ENCODE results near the gene FGD2.

- PRO-cap = no peak
These were observed 16.4 kb downstream of the CPNE5 start for GRCh38 chr6:36822689-36823376.

GRCh38 chr6:36969917-36970320 lies 15.4 kb downstream of the PI16 start:
- PRO-cap = no peak

DNA sequence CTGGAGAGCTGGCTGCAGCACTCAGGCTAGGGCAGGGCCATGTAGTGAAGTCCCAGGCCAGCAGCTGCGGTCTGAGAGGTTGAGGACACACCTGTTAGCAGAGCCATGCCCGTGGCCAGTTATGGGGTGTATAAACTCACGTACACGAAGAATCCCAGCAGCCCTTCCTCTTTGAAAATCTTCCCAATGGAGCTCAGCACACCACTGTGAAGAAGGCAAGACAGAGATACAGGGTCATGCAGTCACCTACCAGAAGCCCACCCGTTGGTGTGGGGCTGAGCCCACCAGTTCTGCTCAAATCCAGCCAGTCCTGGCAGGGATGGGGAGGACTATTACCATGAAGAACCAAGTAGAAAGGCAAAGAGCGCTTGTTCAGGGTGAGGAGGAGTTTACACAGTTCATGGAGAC lies 10.5 kb downstream of the MTCH1 start:
- PRO-cap = no peak

- PRO-cap = unidirectional peak, plus-strand start at chr6:37005655
These were observed at the start of gene FGD2 for GRCh38 chr6:37005242-37005970. TSS of gene FGD2 (plus strand) at chr6:37005655.

DNA sequence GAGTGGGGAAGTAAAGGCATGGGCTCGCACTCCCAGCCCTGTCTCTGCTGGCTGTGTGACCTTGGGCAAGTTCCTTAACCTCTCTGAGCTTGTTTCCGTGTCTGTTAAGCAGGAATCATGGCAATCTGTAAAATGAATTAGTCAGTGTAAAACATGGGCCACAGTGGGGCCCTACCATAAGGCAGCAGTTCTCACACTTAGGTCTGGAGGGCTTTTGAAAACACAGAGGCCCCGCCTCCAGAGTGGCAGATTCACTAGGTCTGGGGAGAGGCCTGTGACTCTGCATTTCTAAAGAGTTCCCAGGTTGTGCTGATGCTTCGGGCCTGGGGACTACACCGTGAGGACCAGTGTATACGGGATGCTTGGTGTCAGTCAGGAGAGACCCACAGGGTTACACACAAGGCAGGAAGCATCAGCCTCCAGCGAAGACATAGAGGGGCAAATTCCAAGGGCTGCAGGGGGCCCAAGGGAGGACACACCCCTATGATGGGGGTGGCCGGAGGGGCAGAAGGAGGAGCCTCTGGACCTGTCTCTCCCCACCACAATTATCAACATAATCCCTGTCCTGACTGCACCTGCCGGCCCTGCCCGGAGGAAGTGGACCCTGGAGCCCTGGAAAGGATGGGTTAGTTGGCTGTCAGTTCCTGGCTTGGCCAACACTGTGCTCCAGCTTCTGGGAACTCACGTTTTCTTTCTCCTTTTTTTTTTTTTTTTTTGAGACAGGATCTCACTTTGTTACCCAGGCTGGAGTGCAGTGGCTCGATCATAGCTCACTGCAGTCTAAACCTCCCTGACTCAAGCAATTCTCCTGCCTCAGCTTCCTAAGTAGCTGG lies 46.7 kb downstream of the FGD2 start:
- PRO-cap = no peak

- PRO-cap = no peak
These were observed 38.7 kb upstream of the PIM1 start for GRCh38 chr6:37130769-37132040.

- PRO-cap = no peak
These were observed 726 bp downstream of the PIM1 start for GRCh38 chr6:37170663-37171093.

DNA sequence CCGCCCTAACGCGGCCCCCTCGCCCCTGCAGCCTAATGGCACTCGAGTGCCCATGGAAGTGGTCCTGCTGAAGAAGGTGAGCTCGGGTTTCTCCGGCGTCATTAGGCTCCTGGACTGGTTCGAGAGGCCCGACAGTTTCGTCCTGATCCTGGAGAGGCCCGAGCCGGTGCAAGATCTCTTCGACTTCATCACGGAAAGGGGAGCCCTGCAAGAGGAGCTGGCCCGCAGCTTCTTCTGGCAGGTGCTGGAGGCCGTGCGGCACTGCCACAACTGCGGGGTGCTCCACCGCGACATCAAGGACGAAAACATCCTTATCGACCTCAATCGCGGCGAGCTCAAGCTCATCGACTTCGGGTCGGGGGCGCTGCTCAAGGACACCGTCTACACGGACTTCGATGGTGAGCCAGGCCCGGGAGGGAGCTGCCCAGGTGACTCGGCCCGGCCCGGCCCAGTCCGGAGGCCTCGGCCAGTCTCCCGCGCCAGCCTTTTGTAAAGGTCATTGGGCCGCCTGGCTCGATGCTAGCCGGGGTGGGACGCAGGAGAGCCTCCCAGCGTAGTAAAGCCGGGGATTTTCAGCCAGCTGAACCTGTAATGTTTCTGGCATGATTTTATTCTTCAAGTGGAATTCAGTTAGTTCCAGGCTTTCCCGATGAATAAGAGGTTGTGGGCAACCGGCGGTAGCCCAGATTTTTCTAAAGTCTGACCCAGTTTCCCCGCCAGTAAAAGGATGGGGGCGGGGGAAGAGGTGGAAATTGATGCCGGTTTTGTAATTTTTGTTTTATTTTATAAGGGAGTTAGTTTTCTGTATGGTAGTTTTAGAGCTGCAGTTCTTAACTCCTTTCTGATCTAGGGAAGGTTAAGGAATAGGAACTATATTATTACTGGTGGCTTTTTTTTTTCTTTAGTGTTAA lies 1.4 kb downstream of the PIM1 start:
- PRO-cap = bidirectional peak, plus-strand start at position 499 of the sequence, minus-strand start at position 274 of the sequence

- PRO-cap = no peak
These were observed 3.8 kb downstream of the PIM1 start for GRCh38 chr6:37173685-37174287.

DNA sequence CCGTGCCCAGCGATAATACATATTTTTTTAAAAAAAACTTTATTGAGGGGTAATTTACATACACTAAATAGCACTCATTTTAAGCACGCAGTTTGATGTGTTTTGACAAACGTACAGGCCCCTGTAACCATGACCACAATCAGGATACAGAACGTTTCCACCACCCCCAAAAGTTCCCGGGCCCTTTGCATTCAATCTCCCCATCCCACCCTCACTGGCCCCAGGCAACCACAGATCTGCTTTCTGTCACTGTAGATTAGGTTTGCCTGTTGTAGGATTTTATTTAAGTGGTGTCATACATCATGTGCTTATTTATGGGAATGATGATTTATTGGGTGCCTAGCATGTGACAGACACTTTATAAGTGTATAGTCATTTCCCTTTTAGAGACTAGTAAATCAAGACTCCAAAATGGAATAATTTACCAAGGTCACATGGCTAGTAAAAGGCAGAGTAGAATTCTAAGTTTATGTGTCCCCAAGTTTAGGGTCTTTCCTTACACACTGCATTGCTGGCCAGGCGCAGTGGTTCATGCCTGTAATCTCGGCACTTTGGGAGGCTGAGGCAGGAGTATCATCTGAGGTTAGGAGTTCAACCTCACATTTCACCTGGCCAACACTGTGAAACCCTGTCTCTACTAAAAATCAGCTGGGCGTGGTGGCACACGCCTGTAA lies 22.0 kb downstream of the PIM1 start:
- PRO-cap = no peak

DNA sequence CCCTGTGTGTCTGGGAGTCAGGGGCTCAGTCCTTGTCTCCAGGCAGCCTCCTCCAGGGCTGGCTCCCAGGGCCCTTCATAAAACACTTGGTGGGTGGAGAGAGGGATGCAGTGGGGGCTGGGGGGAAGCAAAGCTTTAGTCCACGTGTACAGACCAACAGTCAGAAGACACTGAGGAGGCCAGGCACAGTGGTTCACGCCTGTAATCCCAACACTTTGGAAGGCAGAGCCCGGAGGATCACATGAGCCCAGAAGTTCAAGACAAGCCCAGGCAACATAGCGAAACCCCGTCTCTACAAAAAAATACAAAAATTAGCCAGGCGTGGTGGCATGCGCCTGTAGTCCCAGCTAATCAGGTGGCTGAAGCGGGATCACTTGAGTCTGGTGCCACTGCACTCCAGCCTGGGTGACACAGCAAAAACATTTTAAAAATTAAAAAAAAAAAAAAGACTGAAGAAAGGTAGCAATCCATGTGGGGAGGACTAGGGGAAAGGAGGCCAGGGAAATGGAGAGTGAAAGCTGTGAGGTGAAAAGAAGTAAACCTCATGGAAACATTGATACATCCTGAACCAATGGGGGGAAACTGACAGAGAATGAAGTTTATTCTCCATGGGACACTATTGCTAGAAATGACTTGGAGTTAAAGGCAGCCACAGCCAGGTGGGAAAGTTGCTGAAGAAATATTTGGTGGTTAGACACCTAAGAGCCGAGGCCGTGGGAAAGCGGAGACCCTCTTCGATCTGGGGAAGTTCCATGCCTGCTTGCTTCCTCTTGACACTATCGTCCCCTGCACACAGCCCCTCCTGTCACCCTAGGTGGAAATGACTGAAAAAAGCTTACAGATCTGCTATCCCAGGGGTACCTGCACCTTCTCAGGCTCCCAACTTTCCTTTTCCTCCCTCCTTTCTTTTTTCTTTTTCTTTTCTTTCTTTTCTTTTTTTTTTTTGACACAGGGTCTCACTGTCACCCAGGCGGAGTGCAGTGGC lies 35.5 kb downstream of the PIM1 start:
- PRO-cap = no peak

DNA sequence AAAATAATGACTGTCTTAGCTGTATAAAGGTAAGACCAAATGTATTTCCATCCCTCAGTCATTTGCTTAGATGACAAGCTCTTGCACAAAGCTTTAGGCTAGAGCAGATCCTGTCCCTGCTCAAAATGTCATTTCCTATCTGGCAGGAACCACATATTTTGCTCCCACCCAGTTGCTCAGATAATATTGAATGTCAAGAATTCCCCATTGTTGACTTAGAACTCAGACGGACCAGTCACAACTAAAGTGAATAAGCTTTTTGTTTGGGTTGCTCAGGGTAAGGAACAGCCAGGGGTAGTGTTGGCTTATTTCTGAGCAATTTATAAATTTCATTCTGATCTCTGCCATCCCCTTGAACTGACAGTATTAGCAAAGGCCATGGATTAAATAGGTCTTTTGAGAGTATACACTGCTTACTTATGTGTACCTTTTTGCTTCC lies 16.1 kb downstream of the RNF8 start:
- PRO-cap = no peak

DNA sequence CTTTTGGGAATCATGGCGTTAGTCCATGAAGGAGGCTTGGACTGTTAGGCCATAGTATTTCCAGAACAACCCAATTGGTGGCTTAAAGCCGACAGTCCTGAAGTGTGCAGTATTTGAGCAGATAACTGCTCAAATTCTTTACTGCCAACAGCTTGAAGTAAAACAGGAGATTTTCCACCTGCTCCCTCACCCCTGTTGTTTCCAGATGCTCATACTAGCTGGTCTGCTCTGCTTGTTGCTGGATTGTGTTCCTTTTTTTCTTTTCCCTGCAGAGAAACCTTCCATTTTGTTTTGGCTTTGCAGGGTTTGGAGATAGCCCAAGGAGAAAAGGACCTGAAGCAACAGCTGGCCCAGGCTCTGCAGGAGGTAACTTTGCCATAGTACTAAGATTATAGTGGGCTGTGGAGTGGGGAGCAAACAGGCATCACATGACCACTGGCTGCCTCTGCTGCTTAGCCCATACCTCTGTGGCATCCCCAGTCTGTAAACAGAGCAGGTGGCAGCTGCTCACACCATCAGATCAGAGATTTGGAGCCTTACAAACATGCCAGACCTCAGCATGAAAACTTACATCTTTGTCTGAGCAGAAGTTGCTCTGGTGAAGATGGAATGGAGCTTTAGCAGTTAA lies 17.5 kb downstream of the RNF8 start:
- PRO-cap = no peak

DNA sequence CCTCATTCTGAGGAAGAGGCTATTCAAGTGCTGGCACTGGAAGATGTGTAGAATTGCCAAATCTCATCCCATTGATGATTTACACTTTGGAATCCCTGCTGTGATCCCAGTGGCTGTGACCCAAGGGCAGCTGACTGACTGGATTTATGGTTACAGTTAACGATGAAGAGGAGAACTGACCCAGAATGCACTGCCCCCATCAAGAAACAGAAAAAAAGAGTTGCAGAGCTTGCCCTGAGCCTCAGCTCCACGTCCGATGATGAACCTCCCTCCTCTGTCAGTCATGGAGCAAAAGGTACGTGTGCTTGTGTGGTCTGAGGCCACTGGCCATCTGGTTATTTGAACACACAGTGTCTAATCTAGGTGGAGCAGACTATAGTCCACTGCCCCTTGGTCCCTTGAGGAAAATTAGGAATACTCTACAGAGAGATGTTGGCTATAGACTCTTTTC lies 2.5 kb downstream of the CMTR1 start:
- PRO-cap = no peak

DNA sequence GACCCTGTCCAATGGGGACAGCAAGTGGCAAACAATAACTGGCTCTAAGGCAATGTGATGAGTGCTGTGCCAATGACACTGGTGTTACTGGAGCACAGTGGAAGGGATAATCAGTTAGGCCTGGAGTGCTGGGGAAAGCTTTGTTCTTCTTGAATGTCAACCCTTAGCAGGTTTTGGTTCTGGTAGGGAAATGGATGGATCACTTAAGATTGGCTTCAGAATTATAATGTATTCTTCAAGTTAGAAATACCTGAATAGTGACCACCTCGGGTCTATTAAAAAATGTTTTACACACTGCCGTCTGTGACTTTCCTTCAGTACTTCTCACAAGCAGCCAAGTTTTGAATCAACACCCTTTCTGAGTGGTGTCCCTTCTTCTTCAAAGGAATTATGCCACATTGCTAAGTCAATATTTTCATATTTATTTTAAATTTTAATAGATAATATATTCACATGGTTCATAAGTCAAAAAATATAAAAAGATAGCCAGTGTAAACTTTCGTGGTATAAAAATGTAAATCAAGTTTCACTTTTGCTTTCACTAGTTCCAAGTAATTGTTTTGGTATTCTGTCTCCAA lies 9.6 kb downstream of the CMTR1 start:
- PRO-cap = no peak

GRCh38 chr6:37516142-37517216 lies 16.8 kb upstream of the CCDC167 start:
- PRO-cap = unidirectional peak, minus-strand start at chr6:37516372; bidirectional peak, plus-strand start at chr6:37516717, minus-strand start at chr6:37516601; unidirectional peak, minus-strand start at chr6:37517143

- PRO-cap = no peak
These were observed 17.7 kb upstream of the CCDC167 start for GRCh38 chr6:37517217-37518024.

GRCh38 chr6:38137071-38137994 lies 317.8 kb downstream of the ZFAND3 start:
- PRO-cap = no peak

- PRO-cap = no peak
These were observed 357.8 kb downstream of the ZFAND3 start for GRCh38 chr6:38177248-38177761.

GRCh38 chr6:38368610-38369548 lies 270.9 kb downstream of the BTBD9 start:
- PRO-cap = no peak